ENCODE results near the gene HAPLN1.

- PRO-cap: bidirectional peak, plus-strand start at chr5:81755594, minus-strand start at chr5:81755466
These were observed 4.4 kb upstream of the SSBP2 start for GRCh38 chr5:81755218-81755746.

DNA sequence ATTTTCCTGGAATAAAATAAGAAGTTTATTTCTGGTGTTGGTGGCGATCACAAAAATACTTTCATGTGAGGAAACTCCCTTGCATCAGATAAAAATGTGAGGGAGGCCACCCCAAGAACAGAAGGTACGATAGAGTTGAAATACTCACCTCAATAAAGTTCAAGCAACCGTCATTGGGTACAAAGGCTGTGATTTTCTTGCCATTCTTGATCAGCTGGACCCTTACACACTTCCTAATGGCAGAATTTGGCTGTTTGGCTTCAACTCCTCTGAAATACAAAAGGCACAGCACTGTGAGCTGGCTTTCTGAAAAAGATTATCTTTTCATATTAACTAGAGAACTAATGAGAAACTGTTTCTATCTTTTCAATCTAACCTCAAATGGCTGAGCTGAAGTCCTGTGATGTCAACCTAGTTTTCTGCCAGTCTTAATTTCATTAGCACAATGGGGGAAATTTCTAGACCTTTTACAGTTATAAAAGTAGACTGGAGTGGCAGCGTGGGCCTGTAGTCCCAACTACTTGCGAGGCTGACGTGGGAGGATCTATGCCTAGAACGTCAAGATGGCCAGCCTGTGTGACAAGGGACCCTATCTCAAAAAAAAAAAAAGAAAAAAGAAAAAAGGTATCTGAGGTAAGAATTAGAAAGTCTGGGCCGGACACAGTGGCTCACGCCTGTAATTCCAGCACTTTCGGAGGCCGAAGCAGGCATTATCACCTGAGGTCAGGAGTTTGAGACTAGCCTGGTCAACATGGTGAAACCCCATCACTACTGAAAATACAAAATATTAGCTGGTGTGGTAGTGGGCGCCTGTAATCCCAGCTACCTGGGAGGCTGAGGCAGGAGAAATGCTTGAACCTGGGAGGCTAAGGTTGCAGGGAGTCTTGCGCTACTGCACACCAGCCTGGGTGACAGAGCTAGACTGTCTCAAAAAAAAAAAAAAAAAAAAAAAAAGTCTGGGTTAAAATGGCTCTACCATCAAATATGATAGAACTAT is 1.6 kb downstream of the RPS23 start:
- PRO-cap: no peak

GRCh38 chr5:82348592-82349189 is 70.5 kb upstream of the RPS23 start:
- PRO-cap: no peak

- PRO-cap: no peak
These were observed 70.3 kb downstream of the VCAN start for GRCh38 chr5:83541743-83542357.

GRCh38 chr5:83551718-83552272 is 80.3 kb downstream of the VCAN start:
- PRO-cap: no peak

DNA sequence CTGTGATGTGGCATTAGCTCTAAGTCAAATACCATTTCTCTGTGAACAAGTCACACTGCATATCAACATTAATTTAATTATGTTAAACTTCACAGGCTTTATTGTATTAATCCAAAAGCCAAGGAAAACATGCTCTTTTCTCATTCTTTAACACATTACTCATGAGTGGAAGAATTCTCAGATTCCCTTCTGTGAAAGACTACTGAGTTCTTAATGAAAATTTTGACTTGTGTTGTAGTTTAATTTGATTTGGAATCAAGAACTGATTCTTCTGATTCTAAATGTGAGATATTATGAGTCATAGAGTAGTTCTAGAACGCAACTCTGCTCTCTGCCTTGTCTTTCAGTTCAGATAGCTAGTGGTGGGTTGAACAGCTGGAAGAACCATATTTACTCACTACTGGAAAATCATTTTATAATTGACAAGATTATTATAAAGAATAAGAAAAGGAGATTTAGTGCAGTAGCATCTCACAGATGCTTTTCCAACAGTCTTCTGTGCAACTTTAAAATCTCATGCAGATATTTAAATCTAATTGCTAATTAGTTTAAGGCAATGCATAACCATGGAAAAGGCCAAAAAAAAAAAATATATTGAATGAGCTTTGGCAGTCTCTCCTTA is 90.7 kb downstream of the VCAN start:
- PRO-cap: no peak

GRCh38 chr5:83720738-83721399 is at the start of gene HAPLN1:
Gene HAPLN1, minus strand, starts transcription at chr5:83720855.
- PRO-cap: unidirectional peak, plus-strand start at chr5:83721186

- PRO-cap: no peak
These were observed 248.6 kb upstream of the HAPLN1 start for GRCh38 chr5:83969148-83969661.

GRCh38 chr5:85663371-85664051 is 954.2 kb upstream of the COX7C start:
- PRO-cap: unidirectional peak, minus-strand start at chr5:85663650

GRCh38 chr5:87278781-87279053 is 11.0 kb downstream of the RASA1 start:
- PRO-cap: no peak

DNA sequence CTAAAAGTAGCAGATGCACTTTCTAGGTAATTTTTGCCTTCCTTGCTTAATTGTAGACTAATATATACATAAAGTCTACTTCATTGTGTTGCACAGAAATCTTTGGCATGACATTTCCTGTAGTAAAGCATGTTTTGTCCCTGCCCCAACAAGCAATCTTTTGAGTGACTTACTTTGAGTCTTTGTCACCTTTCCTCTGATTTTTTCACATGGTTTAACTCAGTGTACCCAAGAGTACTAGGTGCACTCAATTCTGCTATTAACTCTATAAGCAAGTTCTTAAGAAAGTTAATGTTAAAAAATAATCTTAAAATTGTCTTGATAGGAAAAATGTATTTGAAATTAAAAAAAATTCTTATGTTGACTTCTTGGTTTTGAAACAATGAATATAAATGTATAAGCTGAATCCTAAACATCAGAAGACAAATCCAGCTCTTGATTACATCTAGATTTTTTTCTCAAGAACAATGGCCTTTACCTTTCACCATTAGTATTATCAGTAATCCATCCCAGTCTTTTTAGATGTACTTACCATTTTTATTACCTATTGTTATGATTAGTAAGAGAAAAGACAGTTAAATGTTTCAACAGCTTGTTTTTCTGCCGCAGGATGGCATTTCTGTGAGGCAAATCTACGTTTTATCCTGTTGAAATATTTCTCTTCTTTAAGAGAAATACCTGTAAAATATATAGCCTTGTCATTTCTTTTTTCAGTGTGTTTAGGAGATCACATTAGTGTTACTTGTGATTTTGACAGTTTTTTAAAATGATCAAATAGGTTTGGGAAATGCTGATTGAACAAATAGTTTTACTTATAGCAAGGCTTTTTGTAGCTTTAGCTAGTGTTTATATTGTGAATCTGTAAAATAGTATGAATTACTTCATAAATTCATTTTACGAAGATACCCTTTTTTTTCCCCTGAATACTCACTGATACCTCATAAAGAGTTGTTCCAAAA is 48.9 kb downstream of the CCNH start:
- PRO-cap: no peak

GRCh38 chr5:87369111-87369755 is 43.5 kb downstream of the CCNH start:
- PRO-cap: no peak

DNA sequence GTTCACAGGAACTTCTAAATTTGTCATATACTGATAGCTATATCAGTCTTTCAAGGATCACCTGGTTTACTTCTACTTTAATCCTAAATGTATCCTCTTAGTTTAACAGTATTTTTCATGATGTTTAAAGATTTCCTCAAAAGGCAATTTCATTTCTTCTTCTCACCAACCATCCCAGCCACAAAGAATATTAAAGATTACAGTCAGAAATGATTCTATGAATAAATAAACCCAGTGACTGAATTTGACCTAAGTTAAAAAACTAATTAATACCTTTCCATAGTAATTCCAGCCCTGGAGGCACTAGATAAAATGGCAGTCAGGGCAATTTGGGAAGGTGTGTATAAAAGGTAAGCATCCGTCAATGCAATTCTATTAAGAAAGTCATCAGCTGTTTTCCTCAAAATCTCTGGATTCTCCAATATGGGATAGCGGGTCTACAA is 8.1 kb downstream of the CCNH start:
- PRO-cap: no peak

GRCh38 chr5:87406635-87407282 is 6.0 kb downstream of the CCNH start:
- PRO-cap: no peak

DNA sequence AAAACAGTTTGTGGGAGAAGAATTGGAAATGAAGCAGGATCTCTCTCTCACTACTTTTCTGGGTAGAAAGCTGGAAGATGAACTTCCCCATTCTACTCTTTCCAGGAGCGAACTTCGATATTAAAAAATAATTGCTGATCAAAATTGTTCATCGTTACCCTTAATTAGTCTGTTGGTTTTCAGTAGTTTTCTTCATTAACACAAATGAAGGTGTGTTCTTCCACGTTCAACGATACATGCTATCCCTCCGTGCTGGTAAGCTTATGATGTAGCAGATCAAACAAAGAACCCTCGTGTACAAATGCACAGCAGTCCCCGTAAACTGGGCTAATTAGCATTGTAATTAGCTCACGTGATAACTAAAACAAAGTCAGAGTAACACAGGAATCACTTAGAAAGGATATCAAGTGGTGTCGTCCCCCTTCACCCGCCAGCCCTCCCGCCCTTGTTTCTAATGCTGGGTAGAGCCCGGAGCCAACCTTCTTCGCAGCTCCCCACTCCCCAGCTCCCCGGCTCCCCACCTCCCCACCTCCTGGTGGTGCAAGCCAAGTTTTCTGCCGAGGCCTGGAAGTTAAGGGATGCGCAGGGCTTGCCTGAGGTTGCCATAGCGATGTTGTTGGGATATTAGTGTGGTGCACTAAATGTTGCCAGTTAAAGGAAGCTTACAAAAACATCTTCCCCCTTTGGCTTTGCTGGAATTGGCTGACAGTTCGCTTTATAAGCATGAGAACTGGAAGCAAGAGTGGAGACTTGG is 357.8 kb upstream of the CCNH start:
- PRO-cap: no peak

DNA sequence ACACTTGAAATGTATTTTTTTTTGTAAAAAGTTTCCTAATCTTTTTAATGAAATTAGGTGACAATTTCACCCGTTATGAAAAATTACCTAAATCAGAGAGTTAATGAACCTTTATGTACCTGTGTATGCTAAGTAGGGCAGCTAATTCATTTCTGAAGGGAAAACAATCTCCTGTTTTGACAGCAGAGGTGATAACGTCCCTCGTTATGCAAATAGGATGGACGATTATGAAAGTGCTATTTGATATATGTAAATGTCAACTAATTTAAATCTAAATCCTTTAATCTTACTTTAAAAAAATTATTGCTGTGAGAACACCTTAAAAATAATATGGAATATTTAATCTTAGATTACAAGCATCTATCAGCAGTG is 58.8 kb downstream of the MEF2C start:
- PRO-cap: no peak

GRCh38 chr5:89388683-89389088 is 505.7 kb upstream of the MEF2C start:
- PRO-cap: no peak

DNA sequence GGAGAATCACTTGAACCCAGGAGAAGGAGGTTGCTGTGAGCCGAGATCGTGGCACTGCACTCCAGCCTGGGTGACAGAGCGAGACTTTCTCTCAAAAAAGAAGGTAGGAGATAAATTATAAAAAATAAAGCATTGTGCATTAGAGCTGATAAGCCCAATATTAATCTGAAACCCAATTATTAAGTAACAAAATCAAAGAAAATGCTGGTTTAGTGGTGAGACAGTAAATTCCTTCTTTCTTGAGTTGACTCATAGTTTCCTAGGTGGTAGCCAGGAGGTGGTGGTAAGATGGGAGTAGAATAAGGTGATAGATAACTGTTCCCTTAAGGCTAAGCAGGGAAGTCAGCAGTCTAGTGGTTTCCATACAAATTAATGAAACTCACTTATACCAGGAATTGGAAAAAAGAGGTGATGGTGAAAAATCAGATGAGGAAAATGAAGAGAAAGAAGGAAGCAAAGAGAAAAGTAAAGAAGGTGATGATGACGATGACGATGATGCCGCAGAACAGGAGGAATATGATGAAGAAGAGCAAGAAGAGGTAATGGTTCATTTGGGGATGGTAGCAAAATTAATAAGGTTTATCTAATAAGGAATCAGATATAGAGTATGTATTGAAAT is 23.1 kb downstream of the LYSMD3 start:
- PRO-cap: no peak

DNA sequence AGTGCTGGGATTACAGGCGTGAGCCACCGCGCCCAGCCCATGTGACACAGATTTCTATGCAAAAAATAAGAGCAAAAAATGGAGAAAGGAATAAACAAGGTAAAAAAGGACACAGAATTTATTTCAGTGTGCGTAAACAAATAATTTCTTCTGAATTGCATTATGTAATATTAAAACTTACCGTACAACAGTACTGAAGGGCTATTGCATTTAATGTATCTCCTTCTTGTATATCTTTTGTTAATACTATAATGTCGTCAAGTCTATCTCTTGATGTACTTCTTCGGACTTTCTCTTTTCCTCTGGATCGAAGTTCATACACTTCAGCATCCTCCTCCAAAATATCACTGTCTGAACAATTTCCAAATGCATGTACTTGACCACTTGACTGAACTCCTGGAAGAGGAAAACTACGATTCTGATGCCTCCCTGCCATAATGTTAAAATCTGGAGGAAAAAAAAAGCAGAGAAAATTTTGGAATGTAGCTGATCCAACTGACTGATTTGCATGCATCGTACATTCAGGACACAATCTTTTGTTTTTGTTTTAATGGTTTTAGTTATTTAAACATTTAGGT is 4.4 kb downstream of the LYSMD3 start:
- PRO-cap: no peak

GRCh38 chr5:90642432-90642835 is 83.8 kb downstream of the ADGRV1 start:
- PRO-cap: no peak